ENCODE results near the gene TUBA3C.

GRCh38 chr13:19108825-19109418 lies 72.7 kb downstream of the TUBA3C start:
- PRO-cap: no peak

GRCh38 chr13:19153967-19154400 lies 27.6 kb downstream of the TUBA3C start:
- PRO-cap: no peak

DNA sequence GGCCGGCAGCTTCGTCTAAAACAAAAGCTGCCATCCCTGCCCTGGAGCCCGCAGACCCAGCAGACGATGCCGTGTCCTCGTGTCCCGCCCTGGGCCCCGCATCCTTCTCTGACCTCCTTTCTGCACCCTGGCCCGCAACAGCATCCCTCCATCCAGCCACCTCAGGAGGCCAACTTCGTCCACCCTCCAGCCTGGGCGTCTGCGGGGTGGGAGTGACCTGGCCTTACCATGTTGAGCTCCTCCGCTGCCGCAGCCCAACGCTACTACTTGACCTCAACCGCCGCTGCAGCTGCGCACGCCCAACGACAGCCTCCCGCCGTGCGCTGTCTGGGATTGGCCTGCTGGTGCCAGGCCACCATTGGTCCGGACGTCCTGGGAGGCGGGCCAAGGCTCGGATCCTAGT lies at the start of gene TUBA3C:
TSS of gene TUBA3C (minus strand) at position 307 of the 403 bp plus-strand sequence.
- PRO-cap: no peak

GRCh38 chr13:19239423-19239828 lies 57.8 kb upstream of the TUBA3C start:
- PRO-cap: no peak

DNA sequence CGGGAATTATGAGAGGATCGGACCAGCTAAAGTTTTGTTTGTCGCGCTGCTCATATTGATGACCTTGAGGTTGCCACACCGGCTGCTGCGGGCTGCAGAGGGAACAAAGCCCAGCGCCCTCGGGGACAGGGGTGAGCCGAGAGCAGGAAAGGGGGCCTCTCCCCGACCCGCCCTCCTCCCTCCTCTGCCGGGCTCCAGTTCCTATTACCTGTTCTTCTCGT lies 162.7 kb upstream of the TUBA3C start:
- PRO-cap: no peak

DNA sequence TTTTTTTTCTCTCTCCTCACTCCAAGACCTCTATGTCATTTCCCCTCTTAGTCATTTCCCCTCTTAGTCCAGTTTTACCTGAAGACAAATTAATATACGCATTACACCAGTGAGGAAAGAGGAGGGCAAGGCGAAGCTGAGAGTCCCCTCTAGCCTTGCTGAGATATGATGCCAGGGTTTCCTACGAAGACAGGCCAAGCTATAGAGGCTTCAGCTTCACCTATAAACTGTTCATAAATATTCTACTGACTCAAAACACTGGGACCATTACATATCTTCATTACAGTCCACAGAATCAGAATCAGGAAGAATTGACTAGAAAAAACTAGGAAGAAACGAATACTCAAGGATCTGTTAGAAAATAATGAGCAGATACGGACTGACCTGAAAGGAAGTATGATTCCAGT lies 43.9 kb downstream of the MPHOSPH8 start:
- PRO-cap: no peak

- PRO-cap: no peak
Measured at GRCh38 chr13:19684717-19685560, 51.5 kb downstream of the MPHOSPH8 start.

GRCh38 chr13:20118232-20118540 lies 42.7 kb downstream of the GJA3 start:
- PRO-cap: no peak

GRCh38 chr13:20141475-20141830 lies 19.4 kb downstream of the GJA3 start:
- PRO-cap: no peak

- PRO-cap: unidirectional peak, plus-strand start at chr13:20192337
Measured at GRCh38 chr13:20191600-20192469, 903 bp downstream of the GJB2 start.

- PRO-cap: no peak
Measured at GRCh38 chr13:20482774-20483257, 42.8 kb downstream of the CRYL1 start.

GRCh38 chr13:20715315-20715727 lies 11.8 kb downstream of the IL17D start:
- PRO-cap: no peak

DNA sequence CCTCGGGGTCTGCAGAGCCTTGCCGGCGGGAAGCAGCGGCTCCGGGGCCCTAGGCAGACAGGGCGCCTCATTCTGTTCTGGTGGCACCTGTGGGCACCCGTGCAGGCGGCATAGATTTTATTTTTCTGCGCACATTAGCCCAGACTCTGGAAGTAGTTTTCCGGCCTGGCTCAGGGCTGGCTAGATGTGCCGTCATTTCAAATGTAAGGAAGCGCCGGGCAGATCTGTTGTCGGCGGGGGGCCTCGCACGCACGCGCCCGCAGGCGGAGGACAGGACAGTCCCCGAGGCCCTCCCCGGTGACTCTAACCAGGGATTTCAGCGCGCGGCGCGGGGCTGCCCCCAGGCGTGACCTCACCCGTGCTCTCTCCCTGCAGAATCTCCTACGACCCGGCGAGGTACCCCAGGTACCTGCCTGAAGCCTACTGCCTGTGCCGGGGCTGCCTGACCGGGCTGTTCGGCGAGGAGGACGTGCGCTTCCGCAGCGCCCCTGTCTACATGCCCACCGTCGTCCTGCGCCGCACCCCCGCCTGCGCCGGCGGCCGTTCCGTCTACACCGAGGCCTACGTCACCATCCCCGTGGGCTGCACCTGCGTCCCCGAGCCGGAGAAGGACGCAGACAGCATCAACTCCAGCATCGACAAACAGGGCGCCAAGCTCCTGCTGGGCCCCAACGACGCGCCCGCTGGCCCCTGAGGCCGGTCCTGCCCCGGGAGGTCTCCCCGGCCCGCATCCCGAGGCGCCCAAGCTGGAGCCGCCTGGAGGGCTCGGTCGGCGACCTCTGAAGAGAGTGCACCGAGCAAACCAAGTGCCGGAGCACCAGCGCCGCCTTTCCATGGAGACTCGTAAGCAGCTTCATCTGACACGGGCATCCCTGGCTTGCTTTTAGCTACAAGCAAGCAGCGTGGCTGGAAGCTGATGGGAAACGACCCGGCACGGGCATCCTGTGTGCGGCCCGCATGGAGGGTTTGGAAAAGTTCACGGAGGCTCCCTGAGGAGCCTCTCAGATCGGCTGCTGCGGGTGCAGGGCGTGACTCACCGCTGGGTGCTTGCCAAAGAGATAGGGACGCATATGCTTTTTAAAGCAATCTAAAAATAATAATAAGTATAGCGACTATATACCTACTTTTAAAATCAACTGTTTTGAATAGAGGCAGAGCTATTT lies 18.1 kb downstream of the IL17D start:
- PRO-cap: bidirectional peak, plus-strand start at position 614 of the sequence, minus-strand start at position 520 of the sequence; unidirectional peak, minus-strand start at position 814 of the sequence

DNA sequence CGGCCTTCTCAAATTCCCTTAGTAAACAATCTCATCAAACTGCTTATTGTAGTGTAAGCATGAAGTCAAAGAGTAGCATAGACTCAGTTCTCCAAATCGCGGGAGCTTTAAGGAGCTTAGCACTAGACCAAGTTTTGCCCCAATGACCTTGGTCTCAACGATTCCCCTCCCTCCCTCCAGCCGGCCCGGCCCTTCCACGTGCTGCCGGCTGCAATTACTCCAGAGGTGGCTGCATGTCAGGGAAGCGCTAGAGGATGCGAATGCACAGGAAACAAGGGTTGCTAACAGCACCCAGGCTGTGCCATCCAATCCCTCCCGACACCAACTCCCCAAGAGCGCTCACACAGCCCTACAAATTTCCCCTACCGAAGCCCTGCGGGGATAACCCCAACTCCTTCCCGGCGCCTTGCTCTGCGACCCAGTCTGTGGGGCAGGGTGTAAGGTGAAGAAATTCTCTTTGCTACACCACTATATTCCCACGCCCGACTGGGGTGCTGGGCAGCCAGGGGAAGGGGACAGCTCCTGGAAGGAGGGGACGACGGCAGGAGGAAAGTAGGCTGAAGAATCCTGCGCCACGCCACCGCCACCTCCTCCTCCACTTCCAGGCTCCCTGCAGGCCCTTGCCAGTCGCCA lies 476 bp downstream of the XPO4 start:
- PRO-cap: unidirectional peak, plus-strand start at position 222 of the sequence

GRCh38 chr13:20974151-20974578 lies 71.6 kb upstream of the XPO4 start:
- PRO-cap: no peak

- PRO-cap: no peak
Measured at GRCh38 chr13:21016676-21017214, 44.6 kb downstream of the LATS2 start.

- PRO-cap: no peak
Measured at GRCh38 chr13:21047140-21047491, 14.3 kb downstream of the LATS2 start.

DNA sequence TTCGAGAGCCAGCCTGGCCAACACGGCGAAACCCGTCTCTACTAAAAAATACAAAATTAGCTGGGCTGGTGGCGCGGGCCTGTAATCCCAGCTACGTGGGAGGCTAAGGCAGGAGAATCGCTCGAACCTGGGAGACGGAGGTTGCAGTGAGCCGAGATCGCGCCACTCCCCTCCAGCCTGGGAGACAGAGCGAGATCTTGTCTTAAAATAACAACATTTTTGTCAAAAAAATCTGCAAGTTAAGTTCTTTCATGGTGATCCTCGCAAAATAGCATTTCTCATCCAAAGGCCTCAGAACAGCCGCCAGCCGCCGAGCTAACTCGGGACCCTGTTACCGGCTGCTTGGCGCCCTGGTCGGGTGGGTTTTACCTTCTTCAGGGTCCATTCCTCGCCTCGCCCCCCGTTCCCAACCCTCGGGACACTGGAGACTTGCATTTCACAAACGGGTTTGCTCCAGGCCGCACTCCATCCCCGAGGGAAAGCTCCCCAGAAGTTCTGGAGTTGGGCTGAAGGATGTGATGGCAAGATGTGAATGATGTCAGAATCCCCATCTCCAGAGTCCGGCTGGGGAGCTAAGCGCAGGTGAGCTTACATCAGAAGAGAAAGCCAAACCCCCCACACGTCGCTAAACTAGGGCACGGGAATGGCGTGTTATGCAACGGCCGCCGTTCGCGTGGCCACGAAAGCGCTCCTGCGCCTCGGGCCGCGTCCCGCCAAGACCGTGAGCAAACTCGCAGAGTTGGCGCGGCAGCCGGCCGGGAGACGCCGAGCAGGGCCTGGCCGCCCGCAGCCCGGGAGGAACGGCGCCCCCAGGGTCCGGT lies 1.4 kb downstream of the LATS2 start:
- PRO-cap: unidirectional peak, plus-strand start at position 556 of the sequence; unidirectional peak, plus-strand start at position 618 of the sequence; bidirectional peak, plus-strand start at position 736 of the sequence, minus-strand start at position 733 of the sequence

DNA sequence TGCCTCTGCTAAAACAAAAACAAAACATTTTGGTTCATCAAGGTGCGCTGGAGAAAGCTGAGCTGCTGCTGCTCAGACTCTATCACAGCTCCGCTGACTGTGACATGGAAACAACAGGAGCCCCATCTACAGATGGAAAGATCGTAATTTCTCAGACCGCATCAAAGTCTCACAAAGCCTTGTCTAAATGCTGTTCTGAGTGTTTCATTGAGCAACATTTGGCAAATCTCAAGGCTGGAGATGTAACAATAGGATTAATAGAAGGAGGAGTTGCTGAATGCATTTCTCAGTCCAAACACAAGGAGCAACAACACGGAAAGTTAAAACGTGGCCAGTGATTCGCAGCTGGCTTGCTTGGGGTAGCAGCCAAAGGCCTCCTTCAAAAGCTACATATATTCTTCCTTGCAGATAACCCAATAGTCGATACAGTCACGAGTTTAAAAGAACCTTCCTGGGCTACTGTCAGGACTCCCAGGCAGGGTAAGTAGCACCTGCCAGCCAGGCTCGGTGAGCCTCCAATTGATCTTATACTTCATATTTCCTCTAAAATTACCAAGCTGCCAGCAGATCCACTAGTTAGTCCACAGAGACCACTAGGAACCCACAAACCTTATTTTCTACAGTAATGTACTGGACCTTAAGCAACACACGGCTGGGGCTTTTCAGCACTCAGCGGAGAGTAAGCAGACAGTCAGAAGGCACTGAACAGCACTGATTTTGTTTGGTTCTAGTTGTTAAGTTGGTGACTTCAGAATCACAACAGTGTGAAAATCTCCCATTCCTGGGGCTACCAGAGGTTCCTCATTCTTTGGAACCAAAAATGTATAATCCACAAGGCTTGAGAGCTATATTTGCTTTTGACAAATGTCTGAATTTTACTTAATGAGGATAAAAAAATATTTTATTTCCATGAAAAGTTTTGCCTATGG lies 56.0 kb downstream of the MRPL57 start:
- PRO-cap: no peak

- PRO-cap: unidirectional peak, plus-strand start at chr13:21298210; bidirectional peak, plus-strand start at chr13:21298521, minus-strand start at chr13:21298434; unidirectional peak, minus-strand start at chr13:21298709
Measured at GRCh38 chr13:21297631-21298900, 121.6 kb downstream of the MRPL57 start.

Measured in WTC11 (cell line).